ENCODE data around the gene RBM33.

- PRO-cap, 5 experiments = no peak in any of the 5 experiments
- RAMPAGE, long total RNA, 2 experiments = no peak in any of the 2 experiments
- RRBS = no CpG with 5 or more reads among the region's 4 CpGs
Measured at GRCh38 chr7:152761918-152762348, 2.4 kb downstream of the ACTR3B start.

DNA sequence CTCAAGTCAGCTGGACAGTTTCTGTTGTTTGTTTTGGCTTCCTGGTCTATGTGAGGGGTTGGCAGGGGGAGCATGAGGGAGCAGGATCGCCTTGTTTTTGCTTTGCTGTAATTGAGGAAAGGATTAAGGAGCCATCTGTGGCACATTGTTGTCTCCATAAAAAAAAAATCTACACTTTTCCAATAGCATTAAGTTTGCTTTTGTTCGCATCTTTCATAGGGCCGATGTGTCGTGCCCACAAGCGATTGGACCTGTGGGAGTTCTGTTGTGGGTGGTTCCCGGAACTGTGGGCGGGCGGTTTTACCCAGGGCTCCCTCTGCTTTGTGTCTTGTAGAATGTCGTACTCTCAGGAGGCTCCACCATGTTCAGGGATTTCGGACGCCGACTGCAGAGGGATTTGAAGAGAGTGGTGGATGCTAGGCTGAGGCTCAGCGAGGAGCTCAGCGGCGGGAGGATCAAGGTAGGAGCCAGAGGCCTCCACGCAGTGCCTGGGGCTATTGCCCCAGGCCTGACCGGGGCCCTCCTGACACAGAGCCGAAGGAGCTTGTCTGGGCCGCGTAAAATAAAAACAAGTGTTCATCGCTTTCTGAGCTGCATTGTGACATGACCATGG, 92.3 kb downstream of the ACTR3B start:
- PRO-cap, 5 experiments = no peak in any of the 5 experiments
- RAMPAGE, long total RNA, 2 experiments = no peak in any of the 2 experiments
- RRBS = no CpG with 5 or more reads among the region's 21 CpGs

GRCh38 chr7:152924998-152925894, 165.7 kb downstream of the ACTR3B start:
- PRO-cap, 5 experiments = no peak in any of the 5 experiments
- RAMPAGE, long total RNA, 2 experiments = no peak in any of the 2 experiments
- RRBS = 7% methylated on average over 36 of the region's 66 CpGs

- PRO-cap, 5 experiments = no peak in any of the 5 experiments
- RAMPAGE, long total RNA, 2 experiments = no peak in any of the 2 experiments
- RRBS = 67% methylated on average over 1 of the region's 39 CpGs
Measured at GRCh38 chr7:153413281-153414265, 638.6 kb upstream of the DPP6 start.

DNA sequence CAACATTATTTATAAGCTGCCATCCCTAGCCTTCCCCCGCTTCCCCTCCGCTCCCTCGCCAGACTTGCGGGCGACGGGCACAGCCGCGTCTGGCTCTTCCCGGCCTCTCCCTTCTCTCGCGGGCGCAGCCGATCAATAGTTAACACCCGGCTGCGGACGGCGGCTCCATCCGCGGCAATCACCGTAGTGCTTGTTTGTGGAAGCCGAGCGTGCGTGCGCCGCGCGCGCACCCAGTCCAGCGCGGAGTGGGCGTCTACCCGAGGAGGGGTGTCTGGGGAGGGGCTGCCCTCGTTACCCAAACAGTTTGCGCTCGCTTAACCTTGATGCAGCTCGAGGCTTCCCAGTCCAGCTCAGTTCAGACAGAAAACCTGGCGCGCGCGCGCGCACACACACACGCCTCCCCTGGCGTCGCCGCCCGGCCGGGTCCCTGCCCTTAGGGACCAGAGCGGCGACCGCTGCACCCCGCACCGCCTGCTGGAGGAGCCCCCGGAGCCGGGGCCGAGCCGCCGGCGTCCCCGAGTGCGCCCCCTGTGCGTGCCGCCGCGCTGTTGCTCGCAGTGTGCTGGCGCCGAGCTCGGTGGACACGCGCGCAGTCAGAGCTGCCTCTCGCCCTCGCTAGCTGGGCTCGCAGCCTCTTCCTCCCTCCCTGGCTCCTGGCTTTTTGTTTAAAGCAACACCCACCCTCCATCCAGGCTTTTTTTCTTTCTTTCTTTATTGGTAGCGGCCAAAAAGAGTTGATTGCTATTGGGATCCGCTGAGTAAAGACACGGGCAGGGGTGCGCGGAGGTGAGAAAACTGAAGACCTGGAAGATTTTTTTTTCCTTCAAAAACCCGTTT, 165.2 kb upstream of the DPP6 start:
- PRO-cap, 5 experiments = peak in 1 of 5 experiments; most common plus-strand start position 61 of the sequence (in 1)
- RAMPAGE, long total RNA, 2 experiments = no peak in any of the 2 experiments
- RRBS = 5% methylated on average over 12 of the region's 81 CpGs

GRCh38 chr7:154793957-154794763, 208.8 kb downstream of the PAXIP1 start:
- PRO-cap, 5 experiments = no peak in any of the 5 experiments
- RAMPAGE, long total RNA, 2 experiments = no peak in any of the 2 experiments
- RRBS = 10% methylated on average over 7 of the region's 61 CpGs

- PRO-cap, 5 experiments = no peak in any of the 5 experiments
- RAMPAGE, long total RNA, 2 experiments = no peak in any of the 2 experiments
- RRBS = no CpG with 5 or more reads among the region's 14 CpGs
Measured at GRCh38 chr7:154968305-154969366, 34.3 kb downstream of the PAXIP1 start.

DNA sequence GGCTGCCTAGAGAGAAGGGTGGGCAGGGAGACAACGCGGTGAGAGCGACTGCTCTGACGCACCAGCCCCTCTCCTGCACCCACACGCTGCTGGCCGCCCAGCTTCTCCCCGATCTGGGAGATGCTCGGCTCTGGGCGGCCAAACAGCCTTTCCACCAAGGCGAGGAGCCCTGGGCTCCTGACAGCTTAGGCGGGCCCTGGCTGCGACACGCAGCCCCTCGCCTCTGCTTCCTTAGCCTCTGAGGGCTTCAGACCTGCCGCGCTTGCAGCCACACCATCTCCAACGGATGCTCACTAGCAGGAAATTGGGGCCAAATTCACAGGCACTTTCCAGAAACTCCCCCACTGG, 298 bp downstream of the HTR5A start:
- PRO-cap, 5 experiments = no peak in any of the 5 experiments
- RAMPAGE, long total RNA, 2 experiments = no peak in any of the 2 experiments
- RRBS = no CpG with 5 or more reads among the region's 17 CpGs

- PRO-cap, 5 experiments = peak in 5 of 5 experiments; most common plus-strand start chr7:155252089 (in 5); most common minus-strand start chr7:155252507 (in 3)
- RAMPAGE, long total RNA, 2 experiments = start-site peak on the plus strand in 1 of 2 experiments, at chr7:155252060-155252161 at its widest, 10 reads per replicate; start-site peak on the minus strand in 1 of 2 experiments, at chr7:155251909-155252019 at its widest, 154 reads per replicate
- RRBS = 17% methylated on average over 1 of the region's 23 CpGs
Measured at GRCh38 chr7:155251633-155252758, 45.7 kb upstream of the INSIG1 start.

DNA sequence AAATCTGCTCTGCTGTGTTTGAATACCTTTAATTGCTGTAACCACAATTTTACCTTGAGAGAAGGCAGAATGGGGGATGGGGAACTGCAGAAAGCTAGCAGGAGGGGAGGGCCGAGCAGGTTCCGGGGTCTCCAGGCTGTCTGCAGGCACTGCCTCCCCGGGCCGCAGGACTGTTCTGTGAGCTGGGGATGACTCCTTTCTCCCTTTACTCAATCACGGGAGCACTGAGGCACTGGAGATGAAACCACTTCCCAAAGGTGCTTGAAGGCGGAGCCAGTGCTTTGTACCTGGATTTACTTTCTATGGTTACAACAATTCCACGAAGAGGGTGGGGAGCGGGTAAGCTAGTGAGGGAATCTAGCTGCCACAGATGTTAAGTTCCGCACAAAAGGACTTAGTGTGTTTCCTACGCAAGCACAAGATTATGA, 20.6 kb upstream of the INSIG1 start:
- PRO-cap, 5 experiments = peak in 5 of 5 experiments; most common plus-strand start position 322 of the sequence (in 3); most common minus-strand start position 172 of the sequence (in 2)
- RAMPAGE, long total RNA, 2 experiments = no peak in any of the 2 experiments
- RRBS = no CpG with 5 or more reads among the region's 10 CpGs

DNA sequence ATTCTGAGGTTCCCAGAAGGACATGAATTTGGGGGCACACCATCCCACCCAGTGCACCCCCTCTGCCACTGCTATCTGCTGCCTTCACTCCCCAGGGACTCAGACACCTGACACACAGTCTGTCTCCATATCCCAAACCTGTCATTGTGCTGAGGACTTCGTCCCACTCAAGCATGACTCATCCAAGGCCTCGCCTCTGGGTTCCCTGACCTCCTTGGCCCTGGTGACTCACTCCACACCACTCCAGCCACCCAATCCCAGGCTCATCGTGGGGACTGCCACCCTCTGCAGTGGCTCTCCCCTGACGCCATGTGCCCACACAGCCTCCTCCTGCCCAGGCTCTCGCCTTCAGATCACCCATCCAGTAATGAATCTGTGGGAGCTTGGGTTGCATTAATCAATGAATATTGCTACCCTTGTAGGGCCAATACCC, 6.6 kb upstream of the INSIG1 start:
- PRO-cap, 5 experiments = peak in 2 of 5 experiments; most common plus-strand start position 310 of the sequence (in 1); most common minus-strand start position 101 of the sequence (in 2)
- RAMPAGE, long total RNA, 2 experiments = no peak in any of the 2 experiments
- RRBS = no CpG with 5 or more reads among the region's 5 CpGs

DNA sequence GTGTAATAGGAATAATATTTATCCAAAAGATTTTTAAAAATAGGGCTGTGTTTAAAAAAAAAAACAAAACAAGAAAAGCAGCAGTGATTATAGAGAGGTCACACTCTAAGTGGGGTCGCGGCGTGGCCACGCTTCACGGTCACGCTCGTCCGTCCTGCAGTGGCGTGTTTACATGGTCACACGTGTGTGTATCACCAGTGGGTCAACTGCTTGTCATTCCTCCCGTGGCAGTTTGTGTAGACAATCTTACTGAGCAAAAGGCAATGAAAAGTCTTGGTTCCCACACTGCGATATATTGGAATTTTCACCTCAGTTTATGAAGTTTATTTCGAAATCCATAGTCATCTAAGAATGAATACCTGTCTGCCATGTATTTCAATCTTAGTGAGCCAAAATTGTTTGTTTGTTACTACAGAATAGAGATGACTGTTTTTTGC, 11.0 kb downstream of the INSIG1 start:
- PRO-cap, 5 experiments = no peak in any of the 5 experiments
- RAMPAGE, long total RNA, 2 experiments = no peak in any of the 2 experiments
- RRBS = no CpG with 5 or more reads among the region's 13 CpGs

GRCh38 chr7:155309123-155309972, 11.7 kb downstream of the INSIG1 start:
- PRO-cap, 5 experiments = no peak in any of the 5 experiments
- RAMPAGE, long total RNA, 2 experiments = no peak in any of the 2 experiments
- RRBS = no CpG with 5 or more reads among the region's 10 CpGs

- PRO-cap, 5 experiments = no peak in any of the 5 experiments
- RAMPAGE, long total RNA, 2 experiments = no peak in any of the 2 experiments
- RRBS = 10% methylated on average over 8 of the region's 30 CpGs
Measured at GRCh38 chr7:155509217-155509796, 37.1 kb downstream of the CNPY1 start.

DNA sequence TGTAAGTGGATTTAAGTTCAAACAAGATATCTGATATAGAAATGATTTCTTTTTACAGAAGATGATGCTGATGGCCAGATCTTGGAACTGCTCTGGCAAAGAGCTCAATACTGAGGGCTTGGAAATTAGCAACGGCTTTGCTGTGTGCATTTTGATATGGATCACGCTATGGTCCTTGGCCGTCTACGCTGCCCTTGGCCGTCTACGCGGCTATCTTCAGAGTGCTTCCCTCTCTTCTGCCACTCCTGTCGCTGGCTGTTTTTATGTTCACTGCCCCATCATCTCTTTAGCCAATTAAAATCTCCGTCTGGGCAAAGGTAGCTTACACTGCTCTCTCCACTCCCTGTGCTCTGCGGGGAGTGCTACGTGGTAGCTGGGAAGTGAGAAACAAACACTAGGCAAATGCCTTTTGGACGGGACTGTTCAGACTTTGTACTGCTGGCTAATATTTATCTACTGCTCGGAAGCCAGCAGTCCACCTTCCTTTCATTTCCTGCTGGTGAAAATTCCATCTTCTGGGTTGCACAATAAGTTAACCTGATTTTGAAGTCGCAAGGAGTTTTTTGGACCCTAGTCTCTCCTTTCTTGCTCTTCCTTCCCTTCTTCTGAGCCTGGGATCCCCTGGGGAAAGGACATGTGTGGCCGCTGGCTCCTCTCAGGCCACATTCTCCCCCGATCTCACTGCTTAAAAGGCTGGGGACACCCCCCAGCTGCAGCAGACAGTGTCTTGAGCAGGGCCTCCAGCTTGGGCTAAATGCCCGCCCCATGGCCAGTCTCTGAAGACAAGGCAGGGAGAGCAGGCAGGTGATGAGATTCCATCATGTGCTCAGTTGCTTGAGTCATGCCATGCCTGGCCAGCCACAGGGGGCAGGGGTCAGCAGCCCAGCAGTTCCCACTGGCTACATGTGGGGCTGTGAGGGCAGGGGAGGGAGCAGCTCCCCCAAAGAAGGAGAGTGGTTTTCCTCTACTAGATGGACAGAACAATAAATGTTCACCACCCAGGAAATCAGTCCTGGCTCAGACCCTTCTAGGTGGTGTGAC, 25.6 kb upstream of the RBM33 start:
- PRO-cap, 5 experiments = peak in 3 of 5 experiments; most common plus-strand start position 346 of the sequence (in 1); most common minus-strand start position 238 of the sequence (in 1)
- RAMPAGE, long total RNA, 2 experiments = no peak in any of the 2 experiments
- RRBS = no CpG with 5 or more reads among the region's 17 CpGs

GRCh38 chr7:155643864-155644981, at the start of gene RBM33:
TSS of gene RBM33 (plus strand) at chr7:155644661.
- PRO-cap, 5 experiments = peak in 5 of 5 experiments; most common plus-strand start chr7:155644697 (in 4); most common minus-strand start chr7:155644386 (in 5)
- RAMPAGE, long total RNA, 2 experiments = start-site peak on the plus strand in 1 of 2 experiments, at chr7:155644645-155644708 at its widest, 2,047 reads per replicate; start-site peak on the minus strand in 2 of 2 experiments, at chr7:155644314-155644401 at its widest, 54 to 485 reads per replicate
- RRBS = 1% methylated on average over 78 of the region's 113 CpGs

DNA sequence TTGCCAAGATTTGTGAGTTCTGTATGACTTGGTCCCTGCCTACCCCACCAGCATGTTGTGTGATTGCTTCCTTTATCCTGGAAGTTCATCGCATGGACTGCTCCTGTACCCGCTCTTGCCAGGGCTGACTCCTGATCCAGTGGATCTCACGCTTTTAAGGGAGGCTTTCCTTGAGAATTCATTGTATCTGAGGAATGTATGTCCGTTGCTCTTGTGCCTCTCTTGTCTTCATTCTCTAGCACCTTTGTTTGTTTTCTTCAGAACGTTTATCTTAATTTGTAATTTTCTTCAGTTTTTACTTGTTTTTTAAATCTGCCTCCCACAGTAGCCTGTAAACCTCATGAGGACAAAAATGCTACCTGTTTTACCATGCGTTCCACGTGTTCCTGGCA, 2.0 kb downstream of the RBM33 start:
- PRO-cap, 5 experiments = no peak in any of the 5 experiments
- RAMPAGE, long total RNA, 2 experiments = no peak in any of the 2 experiments
- RRBS = no CpG with 5 or more reads among the region's 7 CpGs

GRCh38 chr7:155810040-155810836, 2.0 kb downstream of the SHH start:
- PRO-cap, 5 experiments = peak in 2 of 5 experiments; most common plus-strand start chr7:155810128 (in 1); most common minus-strand start chr7:155810102 (in 1)
- RAMPAGE, long total RNA, 2 experiments = no peak in any of the 2 experiments
- RRBS = 3% methylated on average over 12 of the region's 57 CpGs

GRCh38 chr7:155917765-155918237, 105.5 kb upstream of the SHH start:
- PRO-cap, 5 experiments = peak in 1 of 5 experiments; most common plus-strand start chr7:155918054 (in 1)
- RAMPAGE, long total RNA, 2 experiments = no peak in any of the 2 experiments
- RRBS = no CpG with 5 or more reads among the region's 5 CpGs

GRCh38 chr7:156368052-156368499, 272.5 kb upstream of the RNF32 start:
- PRO-cap, 5 experiments = peak in 5 of 5 experiments; most common plus-strand start chr7:156368340 (in 5); most common minus-strand start chr7:156368134 (in 1)
- RAMPAGE, long total RNA, 2 experiments = no peak in any of the 2 experiments
- RRBS = no CpG with 5 or more reads among the region's 6 CpGs

All from liver (tissue), 9 donors.